Thoracic aorta (tissue), 1 donor: ENCODE measurements around a stretch of chr20.

DNA sequence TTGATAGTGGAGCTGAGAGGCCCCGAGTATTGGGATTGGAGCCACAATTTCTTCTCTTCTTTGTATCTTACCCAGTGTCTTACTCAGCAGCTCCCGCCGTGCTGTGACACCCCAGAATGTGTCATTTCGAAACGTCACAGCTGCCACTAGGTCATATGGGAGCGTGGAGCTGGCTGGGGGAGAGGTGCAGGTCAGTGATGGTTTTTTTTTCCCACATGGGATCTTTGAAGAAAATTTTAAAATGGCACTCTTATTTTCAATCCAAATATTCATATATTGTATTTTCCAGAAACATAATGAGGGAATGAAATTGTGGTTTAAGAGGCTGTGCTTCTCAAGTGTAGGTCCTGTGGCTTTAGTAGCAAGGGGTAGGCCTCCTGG, 50.2 kb downstream of the RPRD1B start:
- RAMPAGE, long total RNA, result no peak

- RAMPAGE, long total RNA, result no peak
Measured at GRCh38 chr20:38084271-38085337, 51.1 kb downstream of the RPRD1B start.

DNA sequence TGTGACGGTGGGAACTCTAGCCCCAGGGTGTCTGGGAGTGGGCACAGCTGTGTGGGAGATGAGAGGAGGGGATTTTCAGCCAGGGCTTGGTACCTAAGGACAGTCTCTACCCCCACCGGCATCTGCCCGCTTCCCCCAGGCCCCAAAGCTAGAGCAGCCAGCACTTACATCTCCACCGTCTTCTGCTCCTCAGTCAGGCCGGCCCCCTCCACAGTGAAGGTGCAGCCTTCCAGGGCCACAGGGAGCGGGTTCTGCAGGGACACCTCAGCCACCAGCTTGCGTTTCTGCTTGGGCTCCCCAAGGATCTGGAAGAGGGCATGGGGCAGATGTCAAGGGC, 34.2 kb downstream of the TGM2 start:
- RAMPAGE, long total RNA, result no peak

GRCh38 chr20:38170848-38171929, 6.1 kb upstream of the TGM2 start:
- RAMPAGE, long total RNA, result no peak

GRCh38 chr20:38208945-38209337, 43.9 kb upstream of the TGM2 start:
- RAMPAGE, long total RNA, result no peak

GRCh38 chr20:38246834-38247503, 13.6 kb downstream of the KIAA1755 start:
- RAMPAGE, long total RNA, result start-site peak on the minus strand at chr20:38247099-38247181, 9 reads; start-site peak on the minus strand at chr20:38247327-38247448, 6 reads

DNA sequence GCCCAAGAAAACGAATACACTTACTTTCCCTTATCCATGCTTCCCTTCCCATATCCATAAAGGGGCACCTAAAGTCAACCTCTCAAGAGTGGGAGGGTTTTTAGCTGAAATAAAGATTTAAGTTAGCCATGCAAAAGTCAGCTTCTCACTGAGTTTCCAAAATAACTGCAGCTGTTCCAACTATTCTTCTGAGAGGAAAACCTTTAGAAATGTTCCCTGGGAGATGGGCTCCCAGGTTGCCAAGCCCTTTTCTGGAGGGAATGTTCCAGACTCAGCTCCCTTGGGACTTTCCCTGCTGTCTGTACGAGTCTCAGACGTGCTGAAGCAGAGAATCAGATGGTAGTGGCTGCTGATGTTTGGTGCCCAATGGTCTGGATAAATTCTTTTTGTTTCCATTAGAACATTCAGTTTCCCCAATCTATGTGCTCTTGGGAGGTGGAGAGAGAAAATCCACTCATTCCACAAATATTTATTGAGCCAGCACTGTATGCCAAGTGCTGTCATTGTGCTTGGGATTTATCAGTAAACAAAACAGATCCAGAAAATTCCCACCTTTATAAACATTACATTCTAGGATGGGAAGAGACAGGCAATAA, 48.8 kb downstream of the LBP start:
- RAMPAGE, long total RNA, result no peak

DNA sequence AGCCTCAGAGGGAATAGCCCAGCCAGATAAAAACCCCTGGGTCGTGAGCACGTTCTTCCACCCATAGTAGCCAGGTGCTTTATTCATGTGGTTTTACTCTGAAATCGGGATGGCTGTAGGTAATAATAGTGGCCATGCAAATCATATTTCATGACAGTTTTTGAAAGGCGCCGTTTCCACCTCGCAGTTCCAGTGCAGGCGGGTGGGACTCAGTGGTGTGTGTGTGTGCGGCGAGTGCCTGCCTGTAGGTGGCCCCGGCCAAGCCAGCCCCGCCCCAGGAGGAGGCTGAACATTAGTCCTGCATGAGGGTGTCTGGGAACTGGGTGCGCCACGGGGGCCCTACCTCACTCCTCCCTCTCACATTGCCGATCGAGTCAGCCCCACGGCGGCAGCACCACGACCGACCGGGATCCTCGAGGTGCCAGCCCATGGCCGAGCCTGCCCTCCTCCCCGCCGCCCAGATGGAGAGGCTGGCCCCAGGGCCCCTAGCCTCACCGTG, 20.6 kb downstream of the ADIG start:
- RAMPAGE, long total RNA, result no peak

DNA sequence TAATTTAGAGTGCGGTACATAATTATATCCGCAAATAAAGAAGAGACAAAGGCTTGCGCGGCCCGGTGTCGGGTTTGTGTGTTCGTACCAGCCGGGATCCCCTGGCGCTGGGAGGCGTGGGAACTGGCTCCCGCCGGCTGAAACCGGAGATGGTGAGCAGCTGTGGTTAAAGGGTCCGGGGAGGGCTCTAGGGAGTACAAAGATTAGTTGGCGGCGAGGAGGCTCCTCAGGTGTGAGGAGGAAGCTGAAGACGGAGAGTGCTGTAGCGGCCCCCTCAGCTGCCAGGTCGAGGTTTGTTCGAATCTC, 5.0 kb downstream of the SLC32A1 start:
- RAMPAGE, long total RNA, result no peak

DNA sequence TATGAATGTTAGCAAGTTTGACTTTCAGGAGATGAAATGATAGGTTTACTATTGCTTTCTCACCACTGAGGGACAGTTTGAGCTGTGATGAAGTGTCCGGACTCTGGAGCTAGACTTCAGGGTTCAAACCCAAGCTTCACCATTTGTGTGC, 8.2 kb downstream of the DHX35 start:
- RAMPAGE, long total RNA, result no peak

GRCh38 chr20:38985486-38986371, 23.6 kb downstream of the DHX35 start:
- RAMPAGE, long total RNA, result no peak

- RAMPAGE, long total RNA, result no peak
Measured at GRCh38 chr20:39037147-39037538, 75.0 kb downstream of the DHX35 start.

DNA sequence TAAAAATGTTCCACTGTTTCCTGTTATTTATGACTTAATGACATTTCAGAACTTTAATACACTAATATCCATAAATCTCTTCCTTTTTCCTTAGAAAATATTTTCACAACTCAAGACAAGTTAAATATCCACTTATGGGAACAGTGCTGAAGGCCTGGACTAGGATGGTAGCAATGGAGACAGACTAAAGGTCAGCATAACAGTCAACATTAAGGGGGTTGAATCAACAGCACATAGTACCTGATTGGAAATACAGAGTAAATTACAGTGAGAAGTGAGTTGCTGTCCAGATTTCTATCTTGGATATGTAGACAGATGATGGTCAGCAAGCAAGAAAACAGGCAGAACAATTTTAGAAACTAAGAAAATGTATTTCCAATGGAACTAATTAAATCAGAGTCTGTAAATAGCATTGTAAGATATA, 682.9 kb downstream of the MAFB start:
- RAMPAGE, long total RNA, result no peak

- RAMPAGE, long total RNA, result no peak
Measured at GRCh38 chr20:40279283-40279898, 409.6 kb downstream of the MAFB start.

DNA sequence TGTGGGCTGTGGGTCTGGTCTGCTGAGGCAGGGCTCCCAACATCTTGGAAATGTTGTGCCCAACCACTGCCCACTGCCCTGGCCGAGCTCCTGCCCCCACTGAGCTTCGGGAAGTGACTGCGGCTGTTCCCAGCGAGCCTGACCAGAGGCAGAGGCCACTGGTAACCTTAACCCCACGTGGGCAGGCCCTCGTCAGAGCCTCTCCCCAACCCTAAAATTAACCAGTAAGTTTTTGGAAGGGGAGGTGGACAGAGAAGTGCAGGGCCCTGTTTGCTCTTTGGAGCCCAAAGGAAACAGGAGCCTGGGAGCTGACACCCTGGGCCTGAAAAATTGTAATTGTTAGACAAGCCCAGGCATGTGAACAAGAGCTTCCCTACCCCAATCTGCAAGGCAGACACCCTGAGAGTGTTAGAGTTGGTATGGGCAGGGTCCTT, 225.8 kb downstream of the MAFB start:
- RAMPAGE, long total RNA, result no peak

DNA sequence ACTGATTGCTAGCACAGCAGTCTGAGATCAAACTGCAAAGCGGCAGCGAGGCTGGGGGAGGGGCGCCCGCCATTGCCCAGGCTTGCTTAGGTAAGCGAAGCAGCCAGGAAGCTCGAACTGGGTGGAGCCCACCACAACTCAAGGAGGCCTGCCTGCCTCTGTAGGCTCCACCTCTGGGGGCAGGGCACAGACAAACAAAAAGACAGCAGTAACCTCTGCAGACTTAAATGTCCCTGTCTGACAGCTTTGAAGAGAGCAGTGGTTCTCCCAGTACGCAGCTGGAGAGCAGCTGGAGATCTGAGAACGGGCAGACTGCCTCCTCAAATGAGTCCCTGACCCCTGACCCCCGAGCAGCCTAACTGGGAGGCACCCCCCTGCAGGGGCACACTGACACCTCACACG, 69.3 kb downstream of the MAFB start:
- RAMPAGE, long total RNA, result no peak

GRCh38 chr20:40686995-40687313, 2.1 kb downstream of the MAFB start:
- RAMPAGE, long total RNA, result no peak

- RAMPAGE, long total RNA, result no peak
Measured at GRCh38 chr20:40781387-40781829, 92.4 kb upstream of the MAFB start.

- RAMPAGE, long total RNA, result no peak
Measured at GRCh38 chr20:41006720-41007166, 21.9 kb upstream of the TOP1 start.

- RAMPAGE, long total RNA, result no peak
Measured at GRCh38 chr20:41029631-41030120, 1.1 kb downstream of the TOP1 start.